SUDHL5 (cell line): ENCODE measurements around the genes SLC35F2, LAYN and HSPB2.

- PRO-cap = no peak
Measured at GRCh38 chr11:106990088-106990845, 28.0 kb downstream of the GUCY1A2 start.

GRCh38 chr11:107858087-107859105 is at the start of gene SLC35F2:
Gene SLC35F2 (minus strand): TSS chr11:107858787.
- PRO-cap = bidirectional peak, plus-strand start at chr11:107859000, minus-strand start at chr11:107858787

DNA sequence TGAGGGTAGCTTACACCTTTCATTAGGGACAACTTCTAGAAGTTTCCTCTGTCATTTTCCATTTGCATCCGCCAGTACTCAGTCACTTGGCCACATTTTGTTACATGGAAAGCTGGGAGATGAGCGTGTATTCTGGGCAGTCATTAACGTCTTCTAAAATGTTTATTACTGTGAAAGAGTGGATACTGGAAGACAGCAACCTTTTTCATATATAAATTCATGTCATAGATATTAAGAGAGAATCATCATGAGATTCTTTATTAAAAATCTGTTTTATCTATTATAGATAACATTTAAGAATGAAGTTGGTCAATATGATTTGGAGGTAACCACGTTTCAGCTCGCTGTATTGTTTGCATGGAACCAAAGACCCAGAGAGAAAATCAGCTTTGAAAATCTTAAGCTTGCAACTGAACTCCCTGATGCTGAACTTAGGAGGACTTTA is 26.1 kb upstream of the ACAT1 start:
- PRO-cap = no peak

GRCh38 chr11:108122152-108122701 is 860 bp downstream of the ACAT1 start:
- PRO-cap = no peak

- PRO-cap = no peak
Measured at GRCh38 chr11:108225684-108226419, 3.0 kb downstream of the ATM start.

- PRO-cap = no peak
Measured at GRCh38 chr11:108537878-108538842, 40.0 kb upstream of the POGLUT3 start.

DNA sequence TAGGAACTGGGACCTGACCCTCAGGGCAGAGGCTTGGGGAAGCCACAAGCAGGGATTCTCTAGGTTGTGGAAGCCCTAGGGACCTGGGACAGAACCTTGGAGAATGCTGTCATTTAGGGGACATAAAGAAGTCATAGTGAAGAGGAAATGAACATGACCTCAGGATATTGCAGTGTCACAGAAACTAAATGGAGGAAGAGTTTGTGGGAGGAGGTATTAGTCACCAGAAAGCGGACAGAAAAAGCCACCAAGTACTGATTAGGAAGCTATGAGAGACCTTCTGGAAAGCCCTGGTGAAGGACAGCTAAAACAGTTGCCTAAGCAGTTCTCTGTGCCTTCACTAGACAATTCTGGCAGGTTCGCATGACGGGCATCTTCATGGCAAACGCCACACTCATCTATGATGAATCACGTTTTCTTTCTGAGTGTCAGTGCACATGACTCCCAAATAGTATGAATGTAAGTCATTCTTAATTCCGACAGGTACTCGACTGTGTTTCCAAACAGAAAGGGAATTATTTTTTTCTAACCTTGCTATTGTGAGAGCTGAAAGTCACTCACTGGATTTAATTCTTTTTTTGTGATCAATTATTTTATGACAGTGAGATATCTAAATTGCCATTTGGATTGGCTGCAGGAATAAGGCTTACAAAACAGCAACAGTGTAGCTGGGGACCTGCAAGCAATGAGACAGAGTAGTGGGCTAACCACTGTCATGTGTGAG is 325.9 kb downstream of the C11orf87 start:
- PRO-cap = no peak

- PRO-cap = no peak
Measured at GRCh38 chr11:109972424-109972798, 120.8 kb upstream of the ZC3H12C start.

- PRO-cap = no peak
Measured at GRCh38 chr11:110255189-110255453, 41.3 kb downstream of the RDX start.

- PRO-cap = no peak
Measured at GRCh38 chr11:110279467-110280008, 16.9 kb downstream of the RDX start.

GRCh38 chr11:110921677-110921960 is 209.4 kb upstream of the ARHGAP20 start:
- PRO-cap = no peak

DNA sequence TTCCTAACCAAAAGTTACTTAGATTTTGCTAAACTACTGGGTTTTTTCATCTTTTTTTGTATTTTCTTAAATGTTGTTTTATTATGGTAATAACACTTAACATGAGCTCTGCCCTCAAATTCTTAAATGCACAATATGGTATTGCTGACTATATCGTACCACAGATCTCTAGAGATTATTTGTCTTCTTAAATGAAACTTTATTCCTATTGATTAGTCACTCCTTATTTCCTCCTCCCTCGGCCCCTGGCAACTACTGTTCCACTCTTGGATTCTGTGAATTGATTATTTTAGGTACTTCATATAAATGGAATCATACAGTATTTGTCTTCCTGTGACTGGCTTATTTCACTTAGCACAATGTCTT is 113.4 kb upstream of the POU2AF2 start:
- PRO-cap = no peak

GRCh38 chr11:111323986-111324917 is 25.9 kb downstream of the POU2AF3 start:
- PRO-cap = no peak

- PRO-cap = no peak
Measured at GRCh38 chr11:111539151-111540135, 1.1 kb upstream of the LAYN start.

DNA sequence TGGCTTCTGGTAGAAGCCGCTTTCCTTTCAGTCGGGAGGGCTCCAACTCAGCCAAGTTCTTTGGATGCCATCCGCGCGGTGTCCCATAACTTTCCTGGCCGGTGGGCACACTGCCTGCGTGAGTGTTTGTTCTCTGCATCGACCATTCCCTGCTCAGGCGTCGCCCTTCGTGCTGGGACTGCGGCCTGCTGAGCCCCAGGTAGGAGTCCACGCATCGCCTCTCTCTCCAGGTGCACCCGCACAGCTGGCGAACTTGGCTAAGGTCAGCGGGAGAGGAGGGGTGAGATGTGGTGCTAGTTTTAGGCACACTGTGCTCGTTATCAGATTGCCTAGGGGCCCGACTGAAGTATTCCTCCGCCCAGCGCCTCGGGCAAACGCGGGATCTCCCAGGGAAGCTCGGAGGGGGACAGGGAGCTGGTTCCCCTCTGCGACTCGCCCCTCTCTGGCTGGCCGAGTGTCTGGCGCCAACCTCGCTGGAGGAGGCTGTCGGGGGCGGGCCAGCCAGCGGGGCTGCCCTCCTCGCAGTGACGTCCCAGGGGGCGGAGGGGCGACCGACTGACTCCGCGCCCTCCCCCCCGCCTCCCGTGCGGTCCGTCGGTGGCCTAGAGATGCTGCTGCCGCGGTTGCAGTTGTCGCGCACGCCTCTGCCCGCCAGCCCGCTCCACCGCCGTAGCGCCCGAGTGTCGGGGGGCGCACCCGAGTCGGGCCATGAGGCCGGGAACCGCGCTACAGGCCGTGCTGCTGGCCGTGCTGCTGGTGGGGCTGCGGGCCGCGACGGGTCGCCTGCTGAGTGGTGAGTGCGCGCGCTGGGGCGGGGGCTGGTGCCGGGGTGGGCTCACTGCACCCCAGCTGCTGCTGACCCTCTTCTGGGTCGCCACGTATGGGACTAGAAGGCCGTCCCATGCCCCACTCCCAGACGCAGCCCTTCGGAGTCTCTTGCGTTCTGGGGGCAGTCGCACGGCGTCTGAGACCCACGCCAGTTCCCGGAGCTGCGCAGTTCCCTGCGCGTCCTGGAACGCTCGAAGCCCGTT is at the start of gene LAYN:
Gene LAYN, plus strand, starts transcription at position 585 of the 1,031 bp plus-strand sequence.
- PRO-cap = no peak

GRCh38 chr11:111559863-111560331 is 19.4 kb downstream of the LAYN start:
- PRO-cap = no peak

- PRO-cap = no peak
Measured at GRCh38 chr11:111729065-111729346, 37.2 kb downstream of the PPP2R1B start.

GRCh38 chr11:111736851-111737161 is 29.4 kb downstream of the PPP2R1B start:
- PRO-cap = no peak

- PRO-cap = no peak
Measured at GRCh38 chr11:111912365-111913378, at the start of gene HSPB2. Gene HSPB2 (plus strand): TSS chr11:111912734.

DNA sequence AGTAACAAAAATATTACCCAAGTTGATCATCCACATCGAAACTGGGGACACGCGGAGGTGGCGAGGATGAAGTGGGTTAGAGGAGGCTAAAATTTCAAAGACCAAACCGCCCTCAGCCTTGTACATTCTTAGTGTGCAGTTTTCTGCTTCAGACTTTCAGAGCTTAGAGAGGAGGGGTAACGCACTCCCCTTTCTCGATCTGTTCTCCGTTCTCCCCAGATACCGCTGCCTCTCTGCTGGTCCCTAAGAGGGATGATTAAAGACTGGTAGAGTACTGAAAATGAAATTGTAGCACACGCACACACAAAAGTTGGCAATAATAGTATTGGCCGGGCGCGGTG is 8.7 kb downstream of the C11orf52 start:
- PRO-cap = no peak